ENCODE data around the genes GTPBP8 and CFAP44.

- RRBS, result no CpG with 5 or more reads among the region's 2 CpGs
Observed at GRCh38 chr3:111946625-111947101, 32.2 kb upstream of the ABHD10 start.

DNA sequence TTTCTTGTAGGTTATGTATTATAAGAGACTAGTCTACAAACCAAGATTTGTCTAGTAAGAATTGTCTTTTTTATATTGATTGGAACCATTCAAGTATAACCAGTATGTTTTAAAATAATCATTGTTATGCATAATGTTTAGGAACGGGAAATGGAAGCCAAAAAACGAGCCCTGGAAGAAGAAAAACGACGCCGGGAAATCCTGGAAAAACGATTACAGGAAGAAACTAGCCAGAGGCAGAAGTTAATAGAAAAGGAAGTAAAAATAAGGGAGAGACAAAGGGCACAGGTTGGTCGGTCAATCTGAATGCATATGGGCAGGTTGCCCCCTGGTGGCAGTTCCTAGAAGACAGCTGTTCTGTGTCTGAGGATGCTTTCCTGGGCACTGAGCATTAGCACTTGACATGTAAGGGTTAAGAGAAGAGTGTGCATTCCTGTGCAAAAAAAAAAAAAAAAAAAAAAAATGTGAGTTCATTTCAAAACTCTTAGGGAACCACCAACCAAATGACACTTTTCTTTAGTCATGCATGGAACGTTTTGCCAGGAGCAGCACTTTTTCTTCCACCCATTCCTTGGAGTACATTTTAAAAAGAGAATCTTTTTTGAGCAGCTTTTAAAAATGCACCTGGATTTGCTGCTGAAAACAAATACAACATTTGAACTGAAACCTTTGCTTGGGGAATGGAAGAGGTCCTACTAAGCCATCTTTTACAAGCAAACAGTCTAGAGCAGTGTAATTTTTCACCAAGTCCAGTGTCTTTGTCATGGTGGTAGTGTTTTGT lies 11.1 kb upstream of the ABHD10 start:
- RRBS, result no CpG with 5 or more reads among the region's 8 CpGs

DNA sequence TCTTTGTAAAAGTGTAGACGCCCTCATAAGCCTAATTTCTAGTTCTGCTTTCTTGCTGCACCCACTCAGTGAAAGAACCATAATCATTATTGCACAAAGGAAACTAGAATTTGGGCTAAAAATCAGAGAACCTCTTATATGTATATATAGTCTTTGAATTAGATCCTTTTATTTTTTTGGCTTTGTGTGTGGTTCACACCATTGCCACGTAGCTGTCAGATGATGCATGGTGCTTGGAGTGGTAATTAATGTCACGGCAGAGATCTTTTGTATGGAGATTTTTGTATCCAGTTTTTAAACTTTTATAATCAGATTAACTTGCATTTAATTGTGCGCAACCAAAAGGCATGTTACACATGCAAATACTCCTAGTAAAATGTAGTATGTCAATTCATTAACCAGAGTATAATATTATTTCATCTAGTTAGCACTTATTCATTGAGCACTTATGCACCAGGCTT lies 825 bp downstream of the ABHD10 start:
- RRBS, result no CpG with 5 or more reads among the region's 4 CpGs

DNA sequence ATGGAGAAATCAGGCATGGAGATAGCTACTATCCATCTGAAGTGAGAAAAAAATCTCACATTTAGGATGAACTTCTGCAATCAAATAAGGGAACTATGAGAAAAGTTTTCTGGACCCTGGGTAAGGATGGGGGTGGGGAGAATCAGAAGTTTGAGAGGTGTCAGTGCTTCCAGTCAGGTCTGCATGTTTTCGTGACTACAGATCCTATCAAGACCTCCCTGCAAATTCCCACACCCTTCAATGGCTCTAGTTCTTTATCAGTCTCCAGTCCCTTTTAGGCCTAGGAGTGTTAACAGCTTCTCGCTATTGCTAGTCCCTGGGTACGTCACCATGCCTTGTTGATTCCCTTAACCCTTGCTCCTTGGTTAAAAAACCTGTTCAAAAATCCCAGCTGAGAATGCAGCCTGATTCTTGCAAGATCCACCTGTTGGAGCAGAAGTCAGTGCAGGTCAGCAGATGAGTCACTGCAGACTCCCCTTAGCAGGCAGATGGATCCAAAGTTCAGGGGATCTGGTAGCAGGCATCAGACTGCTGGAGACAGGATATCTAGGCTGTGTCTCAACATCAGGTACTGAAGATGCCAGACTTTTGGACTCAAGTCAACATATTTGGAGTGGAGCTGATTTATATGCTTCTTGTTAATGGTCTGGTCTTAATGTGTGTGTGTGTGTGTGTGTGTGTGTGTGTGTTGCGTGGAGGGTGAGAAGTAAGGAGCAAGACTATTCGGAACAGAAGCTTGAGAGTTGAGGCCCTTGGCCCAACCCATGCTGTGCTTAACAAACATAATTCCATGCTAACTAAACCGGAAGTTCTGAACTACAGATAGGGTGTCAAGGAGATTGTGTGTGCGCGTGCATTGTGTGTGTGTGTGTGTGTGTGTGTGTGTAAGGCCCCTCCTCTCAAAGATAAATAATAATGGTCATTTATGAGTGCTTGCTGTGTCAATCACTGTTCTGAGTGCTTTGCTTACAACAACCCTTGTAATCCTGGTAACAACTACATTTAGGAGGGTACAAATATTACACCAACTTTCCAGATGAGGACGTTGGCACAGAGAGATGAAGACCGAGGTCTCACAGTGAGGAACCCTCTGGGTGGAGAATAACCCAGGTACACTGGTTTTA lies 1.1 kb upstream of the C3orf52 start:
- RRBS, result no CpG with 5 or more reads among the region's 10 CpGs

GRCh38 chr3:112087171-112087549 lies 971 bp downstream of the C3orf52 start:
- RRBS, result no CpG with 5 or more reads among the region's 6 CpGs

GRCh38 chr3:112148898-112149329 lies 15.9 kb upstream of the GCSAM start:
- RRBS, result no CpG with 5 or more reads among the region's 2 CpGs

- RRBS, result no CpG with 5 or more reads among the region's 1 CpG
Observed at GRCh38 chr3:112224602-112225008, 69.4 kb downstream of the SLC9C1 start.

DNA sequence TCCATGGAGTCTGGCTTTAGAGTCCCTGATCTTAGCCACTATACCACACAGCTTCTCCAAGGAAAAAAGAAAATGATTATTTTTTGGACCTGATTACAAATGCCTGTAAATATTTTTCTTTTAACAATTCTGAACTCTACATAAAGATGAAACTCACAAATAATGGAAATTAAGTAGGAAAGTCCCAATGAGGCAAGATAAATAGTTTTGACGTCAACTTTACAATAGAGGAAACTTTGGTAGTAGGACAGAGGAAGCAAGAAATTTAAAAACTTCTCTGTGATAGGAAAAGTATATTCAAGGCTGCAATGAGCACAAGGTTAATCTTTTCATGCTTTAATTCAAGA lies 4.1 kb downstream of the BTLA start:
- RRBS, result no CpG with 5 or more reads among the region's 1 CpG

GRCh38 chr3:112497831-112498251 lies 1.4 kb downstream of the BTLA start:
- RRBS, result no CpG with 5 or more reads among the region's 2 CpGs

DNA sequence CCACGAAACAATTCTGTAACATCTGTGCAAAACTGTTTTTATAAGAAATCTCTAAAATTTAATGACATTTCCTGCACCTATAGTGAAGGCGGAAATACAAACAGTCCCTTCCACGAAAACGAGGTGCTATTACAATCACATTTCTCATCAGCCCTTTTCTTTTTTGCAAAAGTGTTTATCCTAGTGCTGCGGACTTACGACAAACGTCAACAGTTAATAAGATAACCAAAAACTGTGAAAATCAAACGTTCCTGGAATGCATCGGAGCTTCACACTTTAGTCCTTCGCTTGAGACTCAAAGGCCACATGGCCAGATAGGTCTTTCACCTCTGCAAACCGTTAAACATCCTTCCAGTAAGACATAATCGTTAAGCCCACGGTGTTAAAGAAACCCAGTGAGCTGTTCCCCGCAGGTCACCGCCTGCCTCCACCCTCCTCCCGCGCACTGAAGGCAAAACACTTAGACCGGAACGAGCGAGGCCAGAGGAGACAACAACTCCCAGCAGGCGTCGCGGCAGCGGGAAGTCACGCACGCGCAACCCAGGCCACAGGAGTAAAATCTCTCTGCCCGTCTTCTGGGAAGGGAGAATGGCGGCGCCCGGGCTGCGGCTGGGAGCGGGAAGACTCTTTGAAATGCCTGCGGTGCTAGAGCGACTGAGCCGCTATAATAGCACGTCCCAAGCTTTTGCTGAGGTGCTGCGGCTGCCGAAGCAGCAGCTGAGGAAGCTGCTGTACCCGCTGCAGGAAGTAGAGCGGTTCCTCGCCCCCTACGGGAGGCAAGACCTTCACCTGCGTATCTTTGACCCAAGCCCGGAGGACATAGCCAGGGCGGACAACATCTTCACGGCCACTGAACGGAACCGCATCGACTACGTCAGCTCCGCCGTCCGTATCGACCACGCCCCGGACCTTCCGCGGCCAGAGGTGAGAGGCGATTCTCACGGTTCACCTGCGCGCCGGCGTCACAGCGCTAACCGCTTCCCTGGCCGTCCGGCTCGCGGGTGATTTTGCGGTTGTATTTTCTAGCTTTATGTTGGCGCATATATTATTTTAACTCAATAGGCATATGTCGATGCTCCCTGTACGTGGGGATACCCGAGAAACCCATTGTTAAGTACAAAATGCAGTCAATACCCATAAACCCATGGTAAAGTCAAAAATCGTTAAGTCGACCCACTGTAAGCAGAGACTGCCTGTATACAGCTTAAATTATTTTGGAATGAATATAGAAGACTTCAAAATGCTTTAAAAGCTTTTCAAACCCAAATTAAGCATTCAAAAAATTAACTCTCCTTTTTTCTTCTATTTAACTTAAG lies at the start of gene GTPBP8:
Gene GTPBP8, plus strand, starts transcription at position 573 of the 1,316 bp plus-strand sequence.
- RRBS, result 1% methylated on average over 20 of the region's 78 CpGs

GRCh38 chr3:113051665-113052187 lies 32.3 kb upstream of the NEPRO start:
- RRBS, result no CpG with 5 or more reads among the region's 7 CpGs

DNA sequence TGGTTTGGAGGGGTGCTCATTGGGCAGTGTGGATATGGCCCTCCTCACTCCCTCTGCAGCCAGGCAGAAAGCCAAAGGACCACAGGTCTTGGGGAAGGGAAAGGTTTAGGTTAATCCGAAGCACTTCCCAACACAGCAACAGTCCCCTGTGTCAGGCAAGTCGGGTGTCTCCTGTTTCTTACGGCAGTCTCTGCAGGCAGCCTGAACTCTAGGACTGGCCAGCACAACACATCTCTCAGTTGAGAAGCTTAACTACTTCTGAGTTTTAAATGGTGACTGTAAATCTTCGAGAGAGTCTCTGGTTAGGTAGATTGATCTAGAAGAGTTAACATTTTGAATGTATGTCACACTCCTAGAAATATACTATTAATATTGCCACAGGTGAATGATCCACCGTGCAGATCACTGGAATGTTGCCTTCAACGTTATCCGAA lies 36.8 kb downstream of the BOC start:
- RRBS, result no CpG with 5 or more reads among the region's 7 CpGs

GRCh38 chr3:113270494-113271557 lies 59.5 kb downstream of the BOC start:
- RRBS, result no CpG with 5 or more reads among the region's 19 CpGs

GRCh38 chr3:113303828-113304549 lies 92.6 kb downstream of the BOC start:
- RRBS, result no CpG with 5 or more reads among the region's 8 CpGs

DNA sequence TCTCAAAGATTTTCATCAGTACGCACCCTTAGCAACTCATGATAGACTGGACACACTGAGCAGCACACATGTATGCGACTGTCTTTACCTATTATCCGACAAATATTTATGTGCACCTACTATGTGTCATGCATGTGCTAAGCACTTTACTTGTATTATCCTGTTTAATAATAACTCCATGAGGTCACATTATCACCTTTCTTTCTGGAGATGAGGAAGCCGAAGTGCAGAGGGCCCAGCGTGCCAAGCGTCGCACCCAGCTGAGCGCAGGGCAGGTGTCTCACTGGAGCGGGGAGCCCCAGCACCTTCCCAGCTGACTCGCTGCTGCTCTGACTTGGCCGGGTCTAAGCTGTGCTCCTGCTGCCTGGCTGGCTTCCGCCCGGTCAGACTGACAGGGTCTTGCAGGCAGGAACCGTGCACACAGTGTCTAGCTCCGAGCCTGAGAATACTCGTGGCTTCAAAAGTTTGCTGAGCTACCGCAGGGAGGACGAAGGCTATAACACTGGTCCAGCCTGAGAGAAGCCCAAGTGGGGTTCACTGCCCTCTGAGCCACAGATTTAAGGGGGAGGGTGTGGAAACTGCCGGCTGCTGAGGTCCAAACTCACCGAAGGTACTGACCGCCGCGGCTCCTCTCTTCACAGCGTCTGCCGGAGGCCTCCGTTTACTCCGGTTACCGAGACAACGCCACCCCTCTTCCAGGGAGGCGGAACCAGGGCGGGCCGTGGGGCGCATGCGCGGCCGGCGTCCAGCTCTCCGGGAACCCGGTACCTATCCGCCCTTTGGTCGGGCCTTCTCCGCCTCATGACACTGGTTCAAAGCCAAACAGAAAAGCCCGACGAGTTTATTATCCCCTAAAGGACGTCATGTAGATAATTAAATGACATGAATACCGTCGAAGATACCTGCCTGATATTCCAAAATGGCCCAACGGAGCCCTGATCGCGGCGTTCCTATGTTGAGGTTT lies at the start of gene CFAP44:
Gene CFAP44, minus strand, starts transcription at position 646 of the 964 bp plus-strand sequence.
- RRBS, result 22% methylated on average over 16 of the region's 51 CpGs

DNA sequence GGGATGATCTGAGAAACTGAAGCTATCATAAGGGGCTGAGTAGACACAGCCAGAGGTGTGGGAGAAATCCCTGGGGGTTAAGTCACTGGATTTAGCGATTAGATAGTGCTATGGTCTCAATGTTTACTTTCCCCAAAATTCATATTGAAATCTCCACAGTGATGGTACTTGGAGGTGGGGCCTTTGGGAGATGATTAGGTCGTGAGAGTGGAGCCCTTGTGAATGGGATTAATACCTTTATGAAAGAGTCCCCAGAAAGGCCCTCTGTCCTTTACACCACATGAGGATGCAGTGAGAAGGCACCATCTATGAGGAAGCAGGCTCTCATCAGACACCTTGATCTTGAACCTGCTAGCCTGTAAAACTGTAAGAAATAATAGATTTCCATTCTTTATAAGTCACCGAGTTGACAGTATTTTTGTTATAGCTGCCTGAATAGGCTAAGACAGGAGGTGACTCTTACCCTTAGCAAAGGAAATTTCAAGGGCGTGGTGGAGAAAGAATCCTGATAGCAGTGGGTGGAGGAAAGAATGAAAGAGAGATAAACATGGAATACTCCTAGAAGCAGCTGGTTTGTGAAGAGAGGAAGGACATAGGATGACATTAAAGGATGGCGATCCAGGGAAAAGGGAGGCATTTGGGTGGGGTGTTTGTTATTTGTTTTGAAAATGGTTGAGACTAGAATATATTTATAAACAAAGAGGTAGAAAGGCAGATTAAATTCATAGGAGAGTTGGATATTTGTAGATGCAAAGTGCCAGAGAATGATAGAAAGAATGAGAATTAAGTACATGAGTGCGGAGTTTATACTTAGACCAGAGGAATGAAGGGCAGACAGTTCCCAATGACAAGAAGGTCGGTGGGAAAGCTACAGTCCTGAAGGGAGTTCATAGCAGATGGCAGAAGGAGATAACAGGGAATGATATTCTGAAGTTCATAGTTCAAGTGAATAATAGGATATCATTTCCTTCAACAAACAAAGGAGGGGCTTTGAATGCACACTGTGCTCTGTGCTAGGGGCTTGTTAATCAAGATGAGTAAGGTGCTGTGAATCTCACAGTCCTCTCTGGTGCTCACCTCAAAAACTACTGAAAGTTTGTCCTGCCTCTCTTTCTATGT lies 41.4 kb downstream of the SIDT1 start:
- RRBS, result no CpG with 5 or more reads among the region's 7 CpGs

DNA sequence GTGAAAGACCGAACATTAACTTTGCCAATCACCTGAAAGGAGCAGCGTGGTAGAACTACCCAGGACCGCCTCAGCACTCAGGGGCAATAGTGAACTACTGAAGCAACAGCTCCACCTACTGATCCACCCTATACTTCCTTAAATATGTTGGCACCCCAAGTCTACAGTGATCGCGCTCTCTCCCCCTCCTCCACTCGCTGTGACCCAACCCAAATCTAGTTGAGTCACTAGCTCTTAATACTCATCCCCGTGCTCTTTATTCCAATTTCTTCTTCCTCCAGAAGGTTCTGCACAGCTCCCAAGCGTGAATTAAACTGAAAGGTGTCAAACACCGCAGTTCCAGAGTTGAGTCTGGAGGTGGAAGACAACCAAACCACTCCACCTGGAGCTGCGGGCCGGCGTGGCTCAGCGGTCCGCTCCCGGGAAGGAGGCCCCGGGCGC lies 829 bp downstream of the NAA50 start:
- RRBS, result 3% methylated on average over 2 of the region's 17 CpGs

DNA sequence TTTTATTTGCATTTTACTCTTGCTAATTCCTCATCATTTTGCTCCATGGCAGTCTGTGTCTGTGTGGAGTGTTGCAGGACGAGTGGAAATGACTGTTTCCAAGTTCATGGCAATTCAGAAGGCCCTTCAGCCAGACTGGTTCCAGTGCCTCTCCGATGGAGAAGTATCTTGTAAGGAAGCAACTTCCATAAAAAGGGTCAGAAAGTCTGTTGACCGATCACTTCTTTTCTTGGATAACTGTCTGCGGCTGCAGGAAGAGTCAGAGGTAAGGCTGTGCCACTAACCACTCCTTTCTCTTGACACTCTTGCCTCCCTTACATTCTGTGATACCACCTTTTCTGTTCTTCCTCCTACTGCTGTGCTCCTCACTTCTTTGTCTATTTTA lies 14.0 kb downstream of the QTRT2 start:
- RRBS, result no CpG with 5 or more reads among the region's 4 CpGs

GRCh38 chr3:114214619-114215624 lies 22.5 kb downstream of the ZNF80 start:
- RRBS, result no CpG with 5 or more reads among the region's 6 CpGs

DNA sequence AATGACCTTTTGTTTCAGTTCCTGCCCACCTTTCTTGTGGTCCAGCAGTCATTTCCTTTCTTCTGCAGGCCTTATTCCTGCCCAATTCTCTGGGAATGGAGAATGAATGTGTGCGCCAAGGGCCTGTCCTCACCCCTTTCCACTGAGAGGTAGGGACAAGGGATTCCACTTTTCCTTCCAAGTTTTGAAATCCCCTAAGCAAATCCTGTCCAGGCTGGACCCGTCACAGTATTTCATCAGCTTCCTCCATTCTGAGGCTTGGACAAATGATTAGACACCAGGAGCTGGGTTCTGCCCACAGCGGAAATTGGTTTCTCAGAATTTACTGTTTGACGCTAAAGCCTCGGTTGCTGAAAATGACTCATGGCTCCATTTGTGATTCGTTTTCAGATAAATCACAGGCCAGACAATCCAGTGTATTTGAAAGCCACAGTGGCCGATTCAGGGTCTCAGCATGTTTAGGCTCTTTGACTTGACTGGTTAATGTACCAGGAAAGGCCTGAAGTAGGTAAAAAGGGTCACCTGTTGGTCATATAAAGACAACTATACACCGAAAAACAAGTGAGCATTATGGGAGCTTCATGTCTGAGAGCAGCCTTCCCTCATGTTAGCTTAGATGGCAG lies 15.9 kb downstream of the ZNF80 start:
- RRBS, result no CpG with 5 or more reads among the region's 8 CpGs